ENCODE measurements around a stretch of chr4.

- PRO-cap: no peak
Observed at GRCh38 chr4:89308206-89308610, 608 bp upstream of the GPRIN3 start.

DNA sequence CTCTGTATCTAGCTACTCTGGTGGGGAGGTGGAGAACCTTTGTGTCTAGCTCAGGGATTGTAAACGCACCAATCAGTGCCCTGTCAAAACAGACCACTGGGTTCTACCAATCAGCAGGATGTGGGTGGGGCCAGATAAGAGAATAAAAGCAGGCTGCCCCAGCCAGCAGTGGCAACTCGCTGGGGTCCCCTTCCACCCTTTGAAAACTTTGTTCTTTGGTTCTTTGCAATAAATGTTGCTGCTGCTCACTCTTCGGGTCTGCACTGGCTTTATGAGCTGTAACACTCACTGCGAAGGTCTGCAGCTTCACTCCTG is 183.1 kb upstream of the GPRIN3 start:
- PRO-cap: no peak

GRCh38 chr4:89765778-89766447 is 71.0 kb downstream of the SNCA start:
- PRO-cap: no peak

DNA sequence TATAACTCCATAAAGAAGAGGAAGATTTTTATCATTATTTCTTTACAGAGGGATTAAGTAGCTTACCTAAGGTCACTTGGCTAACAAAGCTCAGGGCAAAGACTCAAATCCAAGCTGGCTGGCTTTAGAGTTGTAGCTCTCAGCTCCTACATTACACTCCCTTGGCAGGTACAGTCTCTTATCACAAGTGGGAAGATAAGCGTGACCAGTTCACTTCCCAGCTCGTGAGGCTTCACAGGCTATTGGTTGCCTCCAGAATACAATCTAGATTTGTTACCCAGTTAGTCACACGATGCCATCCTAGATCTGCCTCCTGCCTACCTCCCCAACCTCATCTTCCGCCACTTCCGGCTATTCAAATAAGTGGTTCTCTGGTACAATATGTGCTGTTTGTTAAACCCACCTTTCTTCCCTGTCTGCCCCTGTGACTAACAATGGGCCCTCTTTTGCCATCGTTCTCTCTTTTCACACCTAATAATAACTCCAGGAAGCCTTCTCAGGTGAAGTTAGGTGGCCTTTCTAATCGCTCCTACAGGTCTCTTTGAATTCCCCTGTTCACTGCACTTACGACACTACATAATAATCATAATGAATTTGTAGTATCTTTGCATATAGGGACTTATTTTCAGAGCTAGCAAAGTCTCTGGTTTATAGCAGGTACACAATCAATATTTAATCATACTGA is 3.8 kb downstream of the MMRN1 start:
- PRO-cap: no peak

DNA sequence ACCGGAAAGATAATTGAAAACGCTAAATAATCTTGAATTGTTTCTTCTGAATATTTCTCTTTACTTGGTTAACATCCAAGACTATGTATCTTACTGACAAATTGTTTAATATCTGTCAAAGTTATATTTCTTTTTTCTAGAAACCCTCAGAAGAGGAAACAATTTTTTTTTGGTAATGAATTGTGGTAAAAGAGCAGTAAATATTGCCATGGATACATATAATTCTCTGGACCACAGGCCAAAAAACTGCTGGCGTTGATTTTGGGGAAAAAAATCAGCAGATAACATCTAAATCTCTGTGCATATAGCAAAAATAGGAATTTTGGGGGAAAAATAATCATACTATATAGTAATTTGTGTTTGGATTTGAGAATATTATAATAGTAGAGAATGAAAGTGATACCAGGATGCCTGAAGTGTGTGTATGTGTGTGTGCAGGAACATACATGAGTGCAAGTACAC is 518.7 kb downstream of the CCSER1 start:
- PRO-cap: no peak

DNA sequence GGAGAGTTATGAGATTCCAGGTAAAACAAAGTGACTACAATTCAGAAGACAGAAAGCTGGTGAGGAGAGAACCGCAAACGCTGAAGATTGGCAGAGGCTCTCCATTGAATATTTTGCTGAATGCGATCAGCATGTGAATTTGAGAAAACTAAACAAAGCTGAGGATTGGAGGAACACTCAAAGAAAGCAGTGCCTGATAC is 407.3 kb upstream of the GRID2 start:
- PRO-cap: no peak

GRCh38 chr4:92183784-92184157 is 120.0 kb upstream of the GRID2 start:
- PRO-cap: no peak

DNA sequence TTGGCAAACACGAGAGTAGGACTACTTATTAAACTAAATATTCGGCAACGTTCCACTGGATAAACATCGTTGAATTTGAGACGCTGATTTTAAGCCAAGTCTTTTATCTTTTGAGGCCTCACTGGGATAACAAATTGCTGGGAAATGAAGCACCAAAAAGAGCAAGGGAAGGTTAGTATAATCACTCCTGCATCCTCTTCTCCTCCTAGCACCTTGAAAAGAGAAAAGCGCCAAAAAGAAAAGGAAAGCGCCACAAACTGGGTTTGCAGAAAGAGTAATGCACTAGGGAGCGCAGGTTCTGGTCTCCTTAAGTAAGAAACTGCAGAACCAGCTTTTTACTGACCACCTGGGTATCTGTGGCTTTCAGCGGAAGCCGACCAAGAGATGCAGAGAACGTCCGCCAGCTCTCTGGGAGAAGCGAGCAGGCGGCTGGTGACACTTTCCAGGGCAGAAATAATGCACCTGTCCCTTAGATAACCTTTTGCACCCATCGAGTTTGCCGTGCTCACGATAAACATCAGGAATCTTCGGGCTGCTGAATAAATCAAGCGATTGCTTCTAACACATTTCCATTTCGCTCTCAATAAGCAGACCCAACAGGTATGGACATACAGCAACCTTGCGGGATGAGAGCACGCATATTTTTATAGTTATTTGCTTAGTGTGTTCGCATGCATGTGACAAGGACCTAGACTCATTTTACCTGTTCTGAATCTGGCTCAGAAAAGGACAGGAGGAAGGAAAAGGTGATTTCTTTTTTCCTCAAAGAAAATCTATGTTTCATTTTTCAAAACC is 3.5 kb downstream of the ATOH1 start:
- PRO-cap: no peak

- PRO-cap: no peak
Observed at GRCh38 chr4:94454169-94454950, 2.6 kb downstream of the PDLIM5 start.

DNA sequence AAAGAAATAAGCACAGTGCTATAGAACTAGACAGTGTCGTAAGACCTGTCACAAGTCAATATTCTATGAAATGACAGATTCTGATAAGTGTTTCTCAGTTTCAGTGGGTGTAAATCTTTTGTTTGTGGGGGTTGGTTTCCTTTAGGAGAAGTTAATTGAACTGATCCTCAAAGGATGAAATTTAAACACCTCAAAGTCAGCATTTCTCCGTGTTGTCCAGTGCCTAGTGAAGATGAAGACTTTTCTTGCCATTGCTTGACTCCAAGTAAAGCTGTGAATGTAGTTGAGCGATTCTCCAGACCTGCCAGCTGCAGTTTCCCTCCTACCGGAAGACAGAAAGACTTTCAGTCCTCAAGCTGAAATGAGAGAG is 7.9 kb downstream of the PDLIM5 start:
- PRO-cap: no peak

DNA sequence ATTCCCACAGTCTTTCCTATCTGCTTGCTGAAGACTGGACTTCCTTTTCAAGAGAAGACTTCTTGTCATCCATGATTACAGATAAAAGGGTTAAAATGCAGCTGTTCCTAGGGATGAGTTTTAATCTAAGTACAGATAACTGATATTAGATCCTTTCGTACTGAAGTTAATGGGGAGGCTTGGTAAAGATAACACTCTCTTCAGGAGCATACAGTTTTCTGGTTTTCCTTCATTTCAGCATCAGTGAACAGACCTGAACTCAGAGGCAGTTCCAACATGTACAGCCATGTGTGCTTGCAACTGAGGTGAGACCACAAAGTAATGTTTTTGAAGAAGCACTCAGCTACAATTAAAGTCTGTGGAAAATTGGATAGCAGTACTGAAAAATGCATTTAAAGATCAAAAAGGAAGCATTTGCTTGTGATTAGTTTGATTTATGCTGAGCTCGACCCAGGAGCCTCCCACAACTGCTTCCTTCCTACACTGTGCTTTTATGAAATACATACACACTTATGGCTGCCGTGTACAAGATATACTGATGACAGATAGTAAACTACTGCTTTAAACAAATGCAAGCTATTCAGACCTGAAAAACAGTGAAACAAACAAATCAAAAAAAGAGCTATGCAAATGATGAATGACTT is 68.2 kb downstream of the PDLIM5 start:
- PRO-cap: no peak

- PRO-cap: no peak
Observed at GRCh38 chr4:94535357-94535808, 83.6 kb downstream of the PDLIM5 start.

DNA sequence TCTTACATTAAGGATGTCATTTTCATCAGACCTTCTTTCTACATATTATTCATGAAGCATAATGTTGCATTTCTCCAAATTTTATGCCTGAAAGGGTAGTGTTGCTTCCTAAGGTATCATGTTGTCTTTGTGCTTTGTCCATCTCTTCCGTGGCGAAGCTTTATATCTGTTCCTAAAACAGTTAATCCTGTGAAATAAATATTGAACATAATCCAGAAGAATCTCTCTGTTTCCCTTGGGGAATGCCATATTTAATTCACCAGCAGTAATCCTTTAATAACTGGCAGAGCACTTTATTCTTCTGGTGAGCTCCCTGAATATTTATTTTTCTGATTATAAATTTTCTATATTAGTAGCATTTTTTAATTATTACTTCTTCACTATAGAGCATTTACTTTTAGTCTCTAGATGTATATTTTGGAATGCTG is 91.0 kb upstream of the BMPR1B start:
- PRO-cap: no peak

DNA sequence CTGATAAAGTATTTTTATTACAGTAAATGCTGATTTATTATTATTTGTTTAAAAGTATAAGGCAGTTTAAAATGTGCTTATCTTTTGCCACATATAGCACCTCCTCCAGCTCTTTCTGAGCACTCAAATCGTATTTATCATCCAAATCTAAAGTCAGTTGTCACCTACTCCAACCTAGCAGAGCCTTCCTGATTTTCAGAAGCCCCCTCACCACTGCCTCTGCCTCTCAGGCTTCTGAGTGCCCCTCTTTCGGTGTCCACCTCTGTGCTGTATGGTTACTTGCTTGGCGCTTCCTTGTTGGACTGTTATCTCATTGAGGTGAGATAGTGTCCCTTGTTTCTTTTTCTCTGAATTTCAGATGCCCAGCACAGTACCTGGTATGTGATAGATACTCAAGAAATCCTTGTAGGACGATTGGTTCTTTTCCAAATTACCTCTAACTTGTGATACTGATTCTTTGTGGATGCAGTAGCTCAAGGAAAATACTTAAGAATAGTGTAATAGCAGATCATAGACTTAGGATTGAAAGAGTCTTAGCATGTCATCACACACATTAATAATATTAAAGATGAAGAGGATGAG is 2.7 kb downstream of the BMPR1B start:
- PRO-cap: no peak

DNA sequence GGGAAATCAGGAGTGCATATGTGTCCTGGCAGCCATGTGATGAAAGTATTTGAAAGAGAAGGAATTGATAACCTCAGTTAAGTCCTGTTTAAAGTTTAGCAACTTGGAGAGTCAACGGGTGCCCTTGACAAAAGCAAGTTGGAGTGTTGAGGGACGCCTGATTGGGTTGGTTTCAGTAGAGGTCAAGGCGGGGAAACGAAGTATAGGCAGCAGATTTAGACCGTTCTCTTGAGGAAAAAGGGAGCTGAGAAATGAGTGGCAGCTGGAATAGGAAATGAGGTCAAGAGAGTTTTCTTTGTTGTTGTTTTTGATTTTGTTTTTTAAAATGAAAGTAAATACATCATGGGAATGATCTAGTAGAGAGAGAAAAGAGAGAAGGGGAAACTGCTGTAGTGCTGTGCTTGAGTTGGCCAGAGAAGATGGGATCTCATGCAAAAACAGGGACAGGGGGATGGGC is 91.5 kb downstream of the BMPR1B start:
- PRO-cap: no peak

GRCh38 chr4:95544572-95545399 is 4.0 kb downstream of the UNC5C start:
- PRO-cap: no peak

DNA sequence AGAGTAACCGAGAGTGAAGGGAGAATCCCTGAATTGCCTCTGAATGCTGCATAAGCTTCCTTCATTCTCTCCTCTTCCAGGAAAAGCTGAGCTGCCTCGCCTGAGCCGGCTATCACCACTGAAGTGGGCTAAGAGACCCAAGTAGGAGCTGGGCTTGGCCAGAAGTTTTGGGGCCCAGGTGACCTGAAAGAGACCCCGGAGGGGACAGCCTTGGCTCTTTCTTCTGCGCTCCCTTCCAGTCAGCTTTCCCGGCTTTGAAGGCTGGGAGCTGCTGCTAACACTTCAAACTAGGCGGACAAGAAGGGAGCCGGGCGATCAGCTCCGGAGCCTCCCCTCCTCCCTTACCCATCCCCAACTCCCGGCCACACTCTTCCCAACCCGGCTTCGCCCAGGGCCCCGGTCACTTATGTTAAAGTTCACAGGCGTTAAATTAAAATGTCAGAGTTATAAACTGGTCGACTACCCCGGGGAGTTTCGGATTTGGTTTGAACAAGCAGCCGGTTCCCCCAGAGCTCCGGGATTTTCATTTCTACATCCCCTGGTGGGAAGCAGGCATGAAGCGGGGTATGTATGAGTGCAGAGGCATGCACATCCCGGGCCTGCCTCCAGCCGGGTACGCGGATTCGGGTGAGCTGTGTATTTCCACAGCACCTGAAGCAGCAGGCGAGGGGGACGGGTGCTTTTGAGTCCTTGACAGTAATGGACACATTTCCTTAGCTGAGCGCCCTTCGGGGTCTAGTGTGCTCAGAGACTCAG is 1.1 kb downstream of the UNC5C start:
- PRO-cap: no peak

DNA sequence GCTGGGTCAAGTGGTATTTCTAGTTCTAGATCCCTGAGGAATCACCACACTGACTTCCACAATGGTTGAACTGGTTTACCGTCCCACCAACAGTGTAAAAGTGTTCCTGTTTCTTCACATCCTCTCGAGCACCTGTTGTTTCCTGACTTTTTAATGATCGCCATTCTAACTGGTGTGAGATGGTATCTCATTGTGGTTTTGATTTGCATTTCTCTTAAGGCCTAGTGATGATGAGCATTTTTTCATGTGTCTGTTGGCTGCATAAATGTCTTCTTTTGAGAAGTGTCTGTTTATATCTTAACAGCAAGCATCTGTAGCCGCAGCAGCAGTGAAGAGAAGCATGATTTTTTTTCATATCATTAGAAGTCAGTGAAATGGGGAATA is 27.4 kb downstream of the RAP1GDS1 start:
- PRO-cap: no peak

DNA sequence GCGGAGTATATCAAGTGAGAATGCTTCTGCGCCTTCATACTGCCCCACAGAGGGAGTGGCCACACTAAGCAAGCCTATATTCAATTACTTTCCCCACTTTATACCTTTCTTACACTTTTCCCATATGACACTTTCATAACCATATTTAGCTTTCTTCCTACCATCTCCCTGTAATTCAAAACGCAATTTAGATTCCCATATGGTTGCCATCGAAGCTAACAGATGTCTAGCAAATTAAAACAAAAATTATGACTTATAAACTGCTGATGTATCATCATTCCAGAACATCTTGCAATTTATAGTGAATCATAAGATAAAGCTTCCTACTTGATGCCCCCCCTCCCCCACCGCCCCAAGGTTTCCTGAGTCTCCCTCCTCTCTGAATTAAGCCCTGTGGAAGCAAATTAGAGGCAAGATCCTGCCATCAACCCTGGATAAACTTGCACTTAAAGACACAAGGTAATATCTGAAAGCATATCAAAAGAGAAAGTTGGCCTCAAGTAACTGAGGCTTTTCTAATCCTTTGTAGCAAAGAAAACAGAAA is 5.4 kb downstream of the TSPAN5 start:
- PRO-cap: no peak

DNA sequence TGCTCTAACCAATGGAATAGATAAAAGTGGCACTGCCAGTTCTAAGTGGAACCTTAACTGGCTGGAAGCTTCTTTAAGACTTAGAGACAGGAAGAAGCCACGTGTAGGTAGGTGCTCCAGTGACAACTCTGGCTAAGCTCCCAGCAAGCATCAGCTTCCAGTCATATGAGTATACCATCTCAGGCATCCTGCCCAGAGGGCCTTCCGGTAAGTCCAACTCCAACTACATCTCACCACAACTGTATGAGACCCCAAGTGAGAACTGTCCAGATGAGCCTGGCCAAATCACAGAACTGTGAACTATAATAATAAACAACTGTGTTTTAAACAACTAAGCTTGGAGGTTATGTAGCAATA is 4.5 kb downstream of the TSPAN5 start:
- PRO-cap: no peak

All from jejunum (tissue), 1 donor.